Daoy (cell line): ENCODE measurements around a stretch of chr13.

- RAMPAGE, long total RNA = no peak
Observed at GRCh38 chr13:76879434-76880332, 6.5 kb downstream of the KCTD12 start.

DNA sequence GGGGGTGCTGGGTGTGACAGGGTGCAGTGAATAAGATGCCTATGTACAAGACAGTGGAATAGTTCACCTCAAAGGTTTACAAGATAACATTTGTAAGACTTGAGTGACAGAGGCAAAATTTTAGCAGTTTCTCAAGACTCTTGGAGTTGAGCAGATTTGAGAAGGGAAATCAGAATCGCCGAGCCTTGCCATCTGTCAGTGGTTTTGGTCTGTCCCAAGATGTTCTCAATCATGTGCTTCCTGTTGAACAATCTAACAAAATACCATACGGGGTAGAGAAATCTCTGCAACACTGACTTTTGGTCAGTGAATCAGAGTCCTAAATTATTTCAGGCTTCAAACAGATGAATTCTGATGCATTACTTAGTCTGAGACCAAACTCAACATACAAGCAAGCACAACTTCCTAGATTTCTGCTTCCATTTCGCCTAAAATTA is 3.8 kb downstream of the KCTD12 start:
- RAMPAGE, long total RNA = no peak

GRCh38 chr13:76886777-76887257 is 612 bp upstream of the KCTD12 start:
- RAMPAGE, long total RNA = no peak

DNA sequence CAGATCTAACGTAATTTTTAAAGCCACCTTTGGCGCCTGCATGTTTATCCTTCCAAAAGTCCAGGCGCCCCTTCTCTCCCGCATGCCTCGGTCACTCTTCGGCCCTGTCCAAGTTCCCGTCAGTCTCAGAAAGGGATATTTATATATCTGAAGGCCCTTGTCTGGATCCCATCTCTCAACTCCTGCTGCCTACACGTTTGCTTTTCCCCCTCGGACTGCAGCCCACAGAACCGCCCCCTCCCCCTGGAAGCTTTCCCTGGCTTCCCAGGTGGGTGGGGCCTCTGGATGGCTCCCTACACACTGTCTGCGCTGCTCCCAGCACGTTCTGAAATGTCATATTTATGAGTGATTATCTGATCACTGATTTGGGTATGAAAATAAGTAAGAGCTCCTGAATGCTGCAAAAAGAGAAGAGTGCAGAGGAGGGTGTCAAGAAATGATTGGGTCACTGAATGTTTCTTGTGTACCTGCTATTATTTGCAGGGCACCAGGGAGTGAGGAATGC is 1.1 kb upstream of the KCTD12 start:
- RAMPAGE, long total RNA = no peak

GRCh38 chr13:76999348-76999896 is 7.5 kb downstream of the CLN5 start:
- RAMPAGE, long total RNA = no peak

DNA sequence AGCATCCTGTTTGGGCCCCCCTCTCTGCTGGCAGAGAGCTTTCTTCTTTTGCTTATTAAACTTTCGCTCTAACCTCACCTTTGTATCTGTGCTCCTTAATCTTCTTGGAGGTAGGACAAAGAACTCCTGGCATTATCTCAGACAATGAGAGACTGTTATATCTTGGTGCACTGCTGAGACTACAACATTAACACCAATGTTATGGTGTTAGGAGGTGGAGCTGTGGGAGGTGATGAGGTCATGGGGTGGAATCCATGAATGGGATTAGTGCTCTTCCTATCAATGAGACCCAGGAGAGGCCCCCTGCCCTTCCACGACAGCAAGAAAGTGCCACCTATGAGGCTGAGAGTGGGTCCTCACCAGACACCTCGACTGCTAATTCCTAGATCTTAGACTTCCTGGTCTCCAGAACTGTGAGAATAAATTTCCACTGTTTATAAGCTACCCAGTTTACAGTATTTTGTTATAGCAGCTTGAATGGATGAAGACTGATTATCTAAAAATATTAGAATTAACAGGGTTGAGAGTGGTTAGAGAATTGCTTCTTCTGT is 21.0 kb upstream of the FBXL3 start:
- RAMPAGE, long total RNA = no peak

GRCh38 chr13:77109294-77109807 is 82.4 kb upstream of the FBXL3 start:
- RAMPAGE, long total RNA = no peak

GRCh38 chr13:77226266-77226829 is 100.5 kb downstream of the MYCBP2 start:
- RAMPAGE, long total RNA = no peak

- RAMPAGE, long total RNA = no peak
Observed at GRCh38 chr13:77288119-77288693, 38.7 kb downstream of the MYCBP2 start.

DNA sequence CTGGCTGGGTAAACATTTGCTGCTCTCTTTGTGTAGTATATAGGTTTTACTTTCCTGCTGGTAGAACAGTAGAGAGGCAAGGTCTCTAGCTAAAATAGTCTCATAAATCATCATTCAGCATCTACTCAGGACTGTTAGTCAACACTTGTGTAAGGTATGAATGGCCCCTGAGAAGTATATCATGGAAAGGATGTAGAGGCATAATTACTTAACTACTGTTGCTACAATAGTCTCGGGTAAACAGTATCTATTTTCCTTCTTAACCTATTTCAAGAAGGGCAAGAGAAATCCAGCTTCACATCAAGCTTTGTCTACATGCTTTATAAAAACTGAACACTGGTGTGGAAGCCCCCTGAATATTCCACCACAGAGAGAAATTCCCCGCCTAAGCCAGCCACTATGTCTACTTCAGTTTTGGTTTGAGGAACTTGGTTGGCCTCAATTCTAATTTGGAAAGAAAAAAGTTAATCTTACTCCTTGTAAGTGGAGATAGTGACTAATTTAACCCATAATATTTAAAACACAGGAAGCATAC is 18.4 kb upstream of the MYCBP2 start:
- RAMPAGE, long total RNA = no peak

DNA sequence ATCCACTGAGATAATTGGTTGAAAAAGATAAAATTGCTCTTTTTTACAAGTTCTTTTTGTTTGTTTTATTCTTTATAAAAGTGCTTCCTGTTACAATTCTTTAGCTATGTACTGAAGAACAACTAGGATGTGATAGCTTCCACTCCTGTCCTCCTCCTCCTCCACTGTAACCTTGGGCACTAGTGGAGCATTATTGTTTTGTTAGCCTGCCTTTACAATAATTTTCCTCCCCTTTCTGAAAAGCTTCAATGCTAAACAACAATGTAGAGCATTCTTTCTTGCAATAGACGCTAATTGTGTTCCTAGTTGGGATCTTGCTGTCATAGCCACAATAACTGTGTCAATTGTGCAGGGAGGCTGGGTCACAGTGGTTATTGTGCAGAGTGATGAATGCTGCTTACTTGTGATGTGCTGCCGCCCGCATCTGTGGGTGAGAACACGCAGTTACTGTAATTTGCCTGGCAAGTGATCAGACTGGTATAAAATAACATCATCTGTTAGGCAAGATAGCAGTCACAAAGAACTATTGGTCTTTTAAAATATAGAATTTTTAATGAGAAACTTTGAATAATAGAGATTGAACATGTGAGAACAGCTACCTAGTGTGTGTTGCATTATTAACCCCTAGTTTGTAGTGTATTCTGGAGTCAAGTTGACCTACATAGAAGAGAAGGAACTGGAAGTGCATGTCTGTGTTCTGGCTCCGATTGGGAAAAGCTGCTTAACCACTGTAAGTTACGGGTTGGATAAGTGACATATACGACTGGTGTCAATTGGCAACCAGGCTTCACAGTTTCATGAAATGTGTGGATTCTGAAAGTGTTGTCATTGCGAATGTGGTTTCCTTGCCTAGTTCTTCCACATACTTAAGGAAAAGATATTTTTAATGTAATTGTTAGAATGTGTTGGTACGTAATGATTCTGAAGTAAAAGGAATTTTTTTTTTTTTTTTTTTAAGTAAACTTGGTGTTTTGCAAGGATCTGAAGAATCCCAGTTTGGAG is 43.5 kb downstream of the SLAIN1 start:
- RAMPAGE, long total RNA = no peak

GRCh38 chr13:77853904-77854126 is 64.8 kb downstream of the EDNRB start:
- RAMPAGE, long total RNA = no peak

DNA sequence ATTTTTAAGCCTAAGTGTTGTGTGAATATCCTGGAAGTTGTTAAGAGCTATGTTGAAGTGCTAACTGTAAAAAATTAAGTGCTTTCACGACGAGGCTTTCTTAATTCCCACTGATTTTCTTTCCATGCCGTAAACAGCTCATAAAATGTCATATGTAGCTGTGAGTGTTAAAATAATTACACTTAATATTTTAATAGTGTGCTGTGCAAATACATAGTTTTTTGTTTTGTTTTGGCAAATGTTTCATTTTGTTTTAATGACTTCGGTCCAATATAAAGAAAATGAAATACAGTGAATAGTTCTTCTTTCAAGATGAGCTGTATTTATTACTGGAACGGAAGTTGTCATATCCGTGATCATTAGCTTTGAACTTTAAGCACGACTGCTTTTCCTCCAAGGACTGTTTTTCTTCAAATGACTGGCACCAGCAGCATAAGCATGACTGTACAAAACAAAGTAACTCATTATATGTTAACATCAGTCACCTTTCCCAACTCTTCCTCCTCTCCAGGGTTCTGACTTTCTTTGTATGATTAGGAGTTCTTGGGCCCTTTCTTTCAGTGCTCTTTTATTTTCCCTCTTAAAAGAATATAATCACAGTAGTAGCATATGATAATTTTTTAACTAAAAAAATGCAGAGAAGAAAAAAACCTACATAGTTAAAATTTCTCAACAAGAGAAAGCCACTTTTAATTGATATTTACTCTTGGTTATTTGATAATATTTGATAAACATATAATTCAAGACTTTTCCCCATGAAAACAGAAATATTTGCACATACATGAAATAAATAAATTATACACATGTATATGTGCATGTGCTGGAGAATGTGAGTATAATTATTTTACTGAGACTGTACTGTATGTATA is 20.5 kb downstream of the EDNRB start:
- RAMPAGE, long total RNA = no peak

DNA sequence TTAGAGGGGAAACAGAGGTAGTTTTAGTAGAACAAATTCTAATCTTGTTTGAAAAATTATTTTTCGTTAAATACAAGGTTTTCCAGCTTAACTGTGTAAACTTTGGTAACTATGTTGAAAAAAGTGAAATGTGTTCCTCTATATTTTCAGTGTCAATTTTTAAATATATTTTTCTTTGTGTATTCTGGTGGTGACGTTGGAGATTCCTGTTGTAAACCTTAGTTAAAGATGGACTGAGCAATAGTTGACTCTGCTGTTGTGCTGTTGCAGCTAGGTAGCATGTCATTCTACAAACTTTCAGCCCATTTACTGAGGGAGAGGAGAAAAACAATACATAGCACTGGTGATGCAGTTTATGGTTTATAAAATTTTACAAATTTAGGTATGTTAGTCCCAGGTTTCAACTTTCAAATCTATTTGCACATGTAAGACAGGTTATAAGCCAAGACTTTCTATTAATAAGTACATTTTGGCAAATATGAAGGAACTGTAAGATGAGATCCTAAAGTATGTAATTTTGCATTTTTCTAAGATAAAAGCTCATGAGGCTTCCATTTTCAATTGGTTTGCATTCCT is 1.3 kb downstream of the NDFIP2 start:
- RAMPAGE, long total RNA = no peak

DNA sequence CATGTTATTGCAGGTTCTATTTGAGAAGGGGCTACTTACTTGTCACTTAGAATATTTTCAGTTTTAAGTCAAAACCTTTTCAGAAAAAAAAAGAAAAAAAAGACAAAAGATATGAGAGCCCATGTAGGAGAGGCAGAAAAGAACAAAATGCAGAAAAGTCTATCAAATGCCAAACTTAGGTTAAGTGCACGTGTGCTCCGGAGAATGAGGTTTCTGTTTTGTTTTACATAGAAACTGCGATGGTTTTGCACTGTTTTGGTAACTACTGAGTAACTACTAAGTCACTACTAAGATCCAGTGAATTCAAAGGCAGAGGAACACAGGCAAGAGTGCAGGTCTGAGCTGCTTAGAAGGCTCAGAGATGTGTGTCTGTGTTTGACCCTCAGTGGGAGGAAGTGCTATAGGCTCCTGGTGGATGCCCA is 299.2 kb downstream of the NDFIP2 start:
- RAMPAGE, long total RNA = no peak

- RAMPAGE, long total RNA = no peak
Observed at GRCh38 chr13:80070291-80070613, 270.7 kb downstream of the SPRY2 start.

DNA sequence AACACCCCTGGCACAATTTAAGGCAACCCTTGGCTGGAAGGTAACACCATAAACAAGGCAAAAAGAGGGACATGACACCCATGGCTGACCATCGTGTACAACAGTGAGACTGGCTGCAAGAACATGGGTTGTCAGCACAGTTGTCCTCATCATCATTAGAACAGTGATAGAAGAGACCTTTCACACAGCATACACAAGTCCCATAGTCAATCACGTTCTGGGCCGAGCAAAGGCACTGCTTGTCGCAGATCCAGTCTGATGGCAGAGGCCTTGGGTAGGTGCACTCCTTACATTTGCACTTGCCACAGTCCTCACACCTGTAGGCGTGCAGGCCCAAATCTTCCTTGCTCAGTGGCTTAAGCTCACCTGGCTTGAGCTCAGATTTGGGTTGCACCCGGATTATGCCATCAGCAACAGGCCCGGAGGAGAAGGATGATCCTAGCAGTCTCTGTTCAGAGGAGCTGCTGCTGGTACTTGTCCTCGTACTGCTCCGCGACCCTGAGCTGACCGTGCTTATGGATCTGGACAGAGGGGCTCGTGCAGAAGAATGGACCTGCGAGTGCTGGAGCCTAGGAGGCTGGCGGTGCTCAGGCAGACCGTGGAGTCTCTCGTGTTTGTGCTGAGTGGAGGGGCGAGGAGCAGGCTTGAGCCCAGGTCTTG is 3.9 kb downstream of the SPRY2 start:
- RAMPAGE, long total RNA = no peak

DNA sequence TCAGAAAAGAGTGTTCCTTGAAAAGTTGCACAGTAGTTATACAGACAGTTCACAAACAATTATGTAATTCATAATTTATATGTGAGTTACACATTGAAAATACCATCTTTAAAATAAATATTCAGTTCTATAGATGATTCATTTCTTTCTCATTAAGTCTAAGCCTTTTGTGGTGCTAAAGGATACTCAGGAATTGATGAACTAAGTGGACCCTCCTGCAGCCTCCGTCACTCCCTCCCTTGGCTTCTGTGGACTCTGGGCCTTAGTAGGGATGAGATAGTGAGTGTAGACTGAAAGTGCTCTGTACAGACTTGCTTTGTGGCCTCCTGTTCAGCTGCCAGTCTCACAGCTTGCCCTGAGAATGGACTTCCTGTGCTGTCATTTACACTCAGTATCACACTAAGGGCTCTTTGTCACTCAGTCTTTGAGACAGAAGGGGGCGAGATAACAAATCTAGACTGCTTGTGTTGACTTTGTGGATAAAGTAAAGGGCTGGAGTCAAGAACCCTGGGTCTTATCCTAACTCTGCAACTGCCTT is 20.8 kb upstream of the SPRY2 start:
- RAMPAGE, long total RNA = no peak

DNA sequence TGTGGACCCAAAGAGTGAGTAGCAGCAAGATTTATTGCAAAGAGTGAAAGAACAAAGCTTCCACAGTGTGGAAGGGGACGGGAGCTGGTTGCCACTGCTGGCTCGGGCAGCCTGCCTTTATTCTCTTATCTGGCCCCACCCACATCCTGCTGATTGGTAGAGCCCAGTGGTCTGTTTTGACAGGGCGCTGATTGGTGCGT is 149.0 kb upstream of the SPRY2 start:
- RAMPAGE, long total RNA = no peak

- RAMPAGE, long total RNA = no peak
Observed at GRCh38 chr13:80823432-80823982, 482.6 kb upstream of the SPRY2 start.